ENCODE measurements around the gene UBE3D.

DNA sequence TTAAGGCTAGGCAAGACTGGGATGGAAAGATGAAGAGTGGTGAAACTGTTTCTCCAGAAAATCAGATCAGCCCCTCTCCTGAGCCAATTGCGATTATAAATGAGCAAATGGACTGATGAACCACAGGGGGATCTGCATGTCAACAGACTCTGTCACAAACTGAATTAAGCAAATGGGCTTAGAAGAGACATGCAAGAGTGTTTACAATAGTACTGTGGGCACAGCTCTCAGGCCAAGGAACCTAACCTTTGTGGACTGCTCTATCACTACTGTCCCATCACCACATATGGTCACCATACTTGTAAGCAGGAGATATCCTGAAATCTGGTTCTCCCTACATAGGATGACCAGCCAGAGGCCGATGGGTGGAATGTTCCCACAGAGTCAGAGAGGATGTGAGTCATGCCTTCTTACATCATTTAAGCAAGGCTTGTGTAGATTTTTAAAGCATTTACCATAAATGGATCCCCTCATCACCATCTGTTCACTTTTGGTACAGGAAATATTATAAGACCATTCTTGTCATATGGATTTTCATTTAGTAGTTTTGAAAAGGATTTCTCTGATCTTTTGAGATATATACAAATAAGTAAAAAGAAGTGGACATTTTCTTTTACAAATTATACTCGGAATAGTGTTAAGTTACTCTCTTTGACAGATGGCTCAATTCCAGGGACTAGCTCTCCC, 6.8 kb downstream of the HTR1B start:
- RRBS, 2 experiments, result no CpG with 5 or more reads among the region's 3 CpGs

DNA sequence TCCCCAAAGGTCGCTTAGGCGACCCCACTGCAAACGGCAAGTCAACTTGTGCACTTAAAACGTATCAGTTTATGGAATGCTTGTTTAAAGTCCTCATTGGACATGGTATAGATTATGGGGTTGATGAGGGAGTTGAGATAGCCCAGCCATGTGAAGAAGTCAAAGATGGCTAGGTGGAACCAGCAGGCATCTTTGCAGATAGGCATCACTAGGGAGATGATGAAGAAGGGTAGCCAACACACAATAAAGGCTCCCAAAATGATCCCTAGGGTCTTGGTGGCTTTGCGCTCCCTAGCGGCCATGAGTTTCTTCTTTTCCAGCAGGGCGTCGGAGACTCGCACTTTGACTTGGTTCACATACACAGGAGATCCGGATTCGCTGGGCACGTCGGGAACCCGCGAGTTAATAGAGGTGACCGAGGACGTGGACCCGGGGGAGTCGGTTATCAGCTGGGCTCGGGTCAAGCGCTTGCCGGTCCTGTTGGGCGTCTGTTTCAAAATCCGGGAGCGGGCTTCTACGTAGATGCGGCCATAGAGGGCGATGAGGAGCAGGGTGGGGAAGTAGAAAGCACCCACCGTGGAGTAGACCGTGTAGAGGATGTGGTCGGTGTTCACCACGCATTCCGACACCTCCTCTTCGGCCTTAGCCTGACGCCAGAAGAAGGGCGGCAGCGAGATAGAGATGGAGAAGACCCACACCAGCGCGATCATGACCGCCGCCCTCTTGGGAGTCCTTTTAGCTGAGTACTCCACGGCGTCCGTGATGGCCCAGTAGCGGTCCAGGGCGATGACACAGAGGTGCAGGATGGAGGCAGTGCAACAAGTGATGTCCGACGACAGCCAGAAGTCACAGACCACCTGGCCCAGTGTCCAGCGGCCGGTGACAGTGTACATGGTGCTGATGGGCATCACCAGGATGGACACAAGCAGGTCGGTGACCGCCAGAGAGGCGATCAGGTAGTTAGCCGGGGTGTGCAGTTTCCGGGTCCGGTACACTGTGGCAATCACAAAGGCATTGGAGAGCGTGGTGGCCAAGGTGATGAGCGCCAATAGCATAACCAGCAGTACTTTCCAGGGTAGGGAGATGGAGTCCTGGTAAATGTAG, 749 bp downstream of the HTR1B start:
- RRBS, 2 experiments, result 1 to 2% methylated on average over 16 of the region's 58 CpGs

DNA sequence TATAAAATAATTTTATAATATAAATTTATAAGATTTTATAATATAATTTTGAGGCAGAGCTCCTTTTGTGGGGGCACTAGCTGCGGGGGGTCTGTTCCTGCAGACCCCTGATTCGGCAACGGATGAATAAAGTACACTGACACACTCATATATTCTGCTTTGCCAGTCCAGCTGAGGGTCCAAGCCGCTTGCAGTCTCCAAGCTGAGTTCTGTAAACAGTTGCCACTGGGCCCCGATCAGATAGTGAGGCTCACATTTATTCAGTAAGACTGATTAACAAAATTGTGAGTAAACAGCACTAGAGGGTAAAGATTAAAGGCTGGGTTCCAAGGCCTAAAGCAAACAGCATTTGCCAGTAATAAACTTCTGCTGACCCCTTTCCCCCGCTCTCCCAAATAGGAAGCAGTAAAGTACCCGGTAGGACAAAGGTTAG, 181.6 kb downstream of the MEI4 start:
- RRBS, 2 experiments, result no CpG with 5 or more reads among the region's 7 CpGs

- RRBS, 2 experiments, result 24 to 27% methylated on average over 19 of the region's 47 CpGs
These were observed 43.2 kb downstream of the IRAK1BP1 start for GRCh38 chr6:78910469-78910972.

DNA sequence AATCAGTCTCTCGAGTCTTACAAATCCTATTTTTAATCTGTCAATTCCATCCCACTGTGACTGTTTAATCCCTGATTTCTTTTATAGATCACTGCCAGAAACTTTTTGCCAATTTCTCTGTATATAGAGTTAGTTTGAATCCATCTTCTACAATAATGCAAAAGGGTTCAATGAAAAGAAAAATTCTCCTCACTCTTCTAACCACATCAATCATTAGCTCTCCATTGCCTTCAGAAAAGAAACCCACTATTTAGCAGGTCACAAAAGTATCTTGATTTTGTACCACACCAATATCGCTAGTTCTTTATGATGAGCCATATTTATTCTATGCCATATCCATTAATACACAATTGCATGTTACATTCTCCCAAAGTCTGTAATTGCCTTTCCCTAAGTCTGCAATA, 39.1 kb downstream of the PHIP start:
- RRBS, 2 experiments, result no CpG with 5 or more reads among the region's 2 CpGs

DNA sequence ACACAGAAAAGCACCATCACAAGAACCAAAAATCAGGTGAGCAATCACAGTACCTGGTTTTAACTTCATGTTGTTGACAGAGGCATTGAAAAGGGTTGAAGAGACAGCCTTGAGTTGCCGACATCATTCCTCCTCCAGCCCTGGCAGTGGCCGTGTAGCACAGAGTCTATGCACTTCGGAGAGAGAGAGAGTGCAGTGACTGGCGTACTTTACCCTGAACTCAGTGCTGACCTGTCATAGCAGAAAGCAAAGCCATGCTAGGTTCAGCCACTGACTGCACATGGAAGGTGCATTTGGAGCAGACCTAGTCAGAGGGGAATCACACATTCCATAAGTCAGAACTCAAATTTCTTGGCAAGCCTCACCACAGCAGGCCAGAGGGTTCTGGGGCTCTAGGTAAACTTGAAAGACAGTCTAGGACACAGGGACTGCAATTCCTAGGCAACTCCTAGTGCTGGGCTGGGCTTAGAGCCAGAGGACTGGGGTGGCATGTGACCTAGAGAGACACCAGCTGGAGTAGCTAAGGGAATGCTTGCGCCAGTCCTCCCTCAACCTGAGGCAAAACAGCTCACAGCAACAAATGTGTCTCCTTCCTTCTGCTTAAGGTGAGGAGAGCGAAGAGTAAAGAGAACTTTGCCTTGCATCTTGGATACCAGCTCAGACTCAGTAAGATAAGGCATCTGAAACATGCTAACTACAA, 69.1 kb downstream of the ELOVL4 start:
- RRBS, 2 experiments, result no CpG with 5 or more reads among the region's 6 CpGs

GRCh38 chr6:80126822-80127475, 20.5 kb downstream of the BCKDHB start:
- RRBS, 2 experiments, result no CpG with 5 or more reads among the region's 4 CpGs

GRCh38 chr6:81613457-81614149, 138.9 kb downstream of the TENT5A start:
- RRBS, 2 experiments, result no CpG with 5 or more reads among the region's 2 CpGs

- RRBS, 2 experiments, result no CpG with 5 or more reads among the region's 11 CpGs
These were observed 1.9 kb upstream of the TENT5A start for GRCh38 chr6:81754363-81754713.

- RRBS, 2 experiments, result no CpG with 5 or more reads among the region's 3 CpGs
These were observed 7.3 kb upstream of the TENT5A start for GRCh38 chr6:81759756-81760288.

GRCh38 chr6:81834119-81834669, 81.7 kb upstream of the TENT5A start:
- RRBS, 2 experiments, result no CpG with 5 or more reads among the region's 5 CpGs

DNA sequence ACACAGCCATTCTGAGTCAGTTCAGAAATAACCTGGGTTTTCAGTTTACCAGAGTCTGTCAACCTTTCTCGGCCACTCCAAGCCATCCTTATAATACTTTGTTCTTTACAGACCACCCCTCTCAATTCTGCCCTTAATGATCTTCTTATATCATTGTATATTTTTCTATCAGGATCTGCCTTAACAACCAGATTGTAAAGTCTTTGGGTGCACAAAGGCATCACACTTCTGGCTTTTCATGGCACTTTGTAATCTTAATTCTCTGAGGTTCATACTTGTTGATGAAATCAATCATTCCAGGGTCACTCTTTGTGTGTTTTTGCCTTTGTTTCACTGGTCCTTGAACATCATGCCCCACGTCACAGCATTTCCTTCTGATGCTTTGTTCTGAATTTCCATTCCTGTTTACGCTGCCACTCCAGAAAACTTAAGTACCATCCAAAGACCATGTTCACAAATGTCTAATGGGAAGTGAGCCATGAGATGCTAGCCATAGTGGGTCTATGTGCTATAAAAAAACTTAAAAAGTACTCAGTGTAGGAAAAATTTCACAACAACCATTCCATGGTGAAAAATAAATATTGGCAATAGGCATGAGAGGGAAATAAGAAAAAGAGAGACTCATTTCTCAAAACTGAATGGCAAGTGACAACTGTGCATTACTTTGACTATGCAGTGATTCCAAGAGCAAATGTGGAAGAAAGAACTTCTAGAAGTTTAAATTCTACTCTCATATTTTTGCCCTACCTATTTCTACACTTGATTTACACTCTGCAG, 232.1 kb downstream of the IBTK start:
- RRBS, 2 experiments, result no CpG with 5 or more reads among the region's 3 CpGs

GRCh38 chr6:82172298-82172554, 75.3 kb downstream of the IBTK start:
- RRBS, 2 experiments, result no CpG with 5 or more reads among the region's 3 CpGs

- RRBS, 2 experiments, result no CpG with 5 or more reads among the region's 52 CpGs
These were observed at the start of gene UBE3D for GRCh38 chr6:83065330-83066262. TSS of gene UBE3D (minus strand) at chr6:83065841.

GRCh38 chr6:83333679-83334062, 97.2 kb downstream of the ME1 start:
- RRBS, 2 experiments, result no CpG with 5 or more reads among the region's 8 CpGs

GRCh38 chr6:83860066-83860573, 631 bp downstream of the CYB5R4 start:
- RRBS, 2 experiments, result no CpG with 5 or more reads among the region's 13 CpGs

GRCh38 chr6:84172138-84172539, 55.3 kb downstream of the CEP162 start:
- RRBS, 2 experiments, result no CpG with 5 or more reads among the region's 3 CpGs

- RRBS, 2 experiments, result no CpG with 5 or more reads among the region's 17 CpGs
These were observed 138.1 kb downstream of the TBX18 start for GRCh38 chr6:84626302-84626621.

GRCh38 chr6:85419028-85419677, 30.7 kb upstream of the NT5E start:
- RRBS, 2 experiments, result no CpG with 5 or more reads among the region's 2 CpGs